GM12878 (cell line): ENCODE measurements around a stretch of chr2.

GRCh38 chr2:234954226-234954428 is 2.3 kb downstream of the SH3BP4 start:
- RAMPAGE, long total RNA, result no peak
- RRBS, 2 experiments, result no CpG with 5 or more reads among the region's 3 CpGs
CAGE:
- cytosol, long polyA minus RNA, result no peak
- cytosol, long polyA plus RNA, result no peak
- long polyA plus RNA, result no peak
- nucleolus, long total RNA, result no peak
- nucleus, long polyA plus RNA, result no peak
- nucleus, long total RNA, result no peak

- RAMPAGE, long total RNA, result no peak
- RRBS, 2 experiments, result no CpG with 5 or more reads among the region's 13 CpGs
CAGE:
- cytosol, long polyA minus RNA, result no peak
- cytosol, long polyA plus RNA, result no peak
- long polyA plus RNA, result no peak
- nucleolus, long total RNA, result no peak
- nucleus, long polyA plus RNA, result no peak
- nucleus, long total RNA, result no peak
Observed at GRCh38 chr2:234955785-234956340, 4.0 kb downstream of the SH3BP4 start.

DNA sequence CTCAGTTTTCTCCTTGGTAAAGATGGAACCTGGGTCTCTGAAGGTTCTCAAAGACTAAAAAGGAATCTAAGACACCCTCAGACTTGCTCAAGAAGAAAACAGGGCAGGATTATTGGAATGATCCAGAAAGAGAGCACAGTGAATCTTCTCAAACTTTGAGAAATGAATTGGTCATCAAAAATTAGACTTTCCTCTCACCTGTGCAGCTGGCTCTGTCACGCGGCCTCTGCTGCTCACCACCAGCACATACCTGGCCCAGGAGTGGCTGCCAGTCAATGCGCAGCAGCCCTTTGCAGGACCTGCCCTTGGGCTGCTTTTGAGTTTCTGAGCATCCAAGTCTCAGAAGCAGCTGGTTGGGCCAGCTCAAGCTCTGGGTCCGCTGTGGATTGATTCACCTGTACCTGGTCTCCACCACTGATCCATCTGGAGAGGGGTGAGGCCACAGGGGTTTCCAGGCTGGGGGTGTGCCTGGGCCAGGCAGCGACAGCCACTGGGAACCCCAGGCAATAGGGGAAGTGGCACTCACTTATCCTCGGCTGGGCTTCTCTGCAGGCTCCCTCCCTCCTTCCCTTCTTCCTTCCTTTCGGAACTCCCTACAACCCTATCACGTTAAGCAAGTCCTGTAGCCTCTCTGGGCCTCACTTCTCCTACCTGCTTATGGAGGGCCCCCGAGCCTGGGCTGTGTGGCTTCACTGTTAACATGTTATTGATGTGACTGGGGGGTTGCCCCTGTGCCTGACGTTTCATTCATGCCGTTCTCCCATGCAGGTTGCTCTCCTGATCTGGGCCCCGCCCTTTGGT is 48.0 kb downstream of the SH3BP4 start:
- RAMPAGE, long total RNA, result no peak
- RRBS, 2 experiments, result no CpG with 5 or more reads among the region's 12 CpGs
CAGE:
- cytosol, long polyA minus RNA, result no peak
- cytosol, long polyA plus RNA, result no peak
- long polyA plus RNA, result no peak
- nucleolus, long total RNA, result no peak
- nucleus, long polyA plus RNA, result no peak
- nucleus, long total RNA, result no peak

DNA sequence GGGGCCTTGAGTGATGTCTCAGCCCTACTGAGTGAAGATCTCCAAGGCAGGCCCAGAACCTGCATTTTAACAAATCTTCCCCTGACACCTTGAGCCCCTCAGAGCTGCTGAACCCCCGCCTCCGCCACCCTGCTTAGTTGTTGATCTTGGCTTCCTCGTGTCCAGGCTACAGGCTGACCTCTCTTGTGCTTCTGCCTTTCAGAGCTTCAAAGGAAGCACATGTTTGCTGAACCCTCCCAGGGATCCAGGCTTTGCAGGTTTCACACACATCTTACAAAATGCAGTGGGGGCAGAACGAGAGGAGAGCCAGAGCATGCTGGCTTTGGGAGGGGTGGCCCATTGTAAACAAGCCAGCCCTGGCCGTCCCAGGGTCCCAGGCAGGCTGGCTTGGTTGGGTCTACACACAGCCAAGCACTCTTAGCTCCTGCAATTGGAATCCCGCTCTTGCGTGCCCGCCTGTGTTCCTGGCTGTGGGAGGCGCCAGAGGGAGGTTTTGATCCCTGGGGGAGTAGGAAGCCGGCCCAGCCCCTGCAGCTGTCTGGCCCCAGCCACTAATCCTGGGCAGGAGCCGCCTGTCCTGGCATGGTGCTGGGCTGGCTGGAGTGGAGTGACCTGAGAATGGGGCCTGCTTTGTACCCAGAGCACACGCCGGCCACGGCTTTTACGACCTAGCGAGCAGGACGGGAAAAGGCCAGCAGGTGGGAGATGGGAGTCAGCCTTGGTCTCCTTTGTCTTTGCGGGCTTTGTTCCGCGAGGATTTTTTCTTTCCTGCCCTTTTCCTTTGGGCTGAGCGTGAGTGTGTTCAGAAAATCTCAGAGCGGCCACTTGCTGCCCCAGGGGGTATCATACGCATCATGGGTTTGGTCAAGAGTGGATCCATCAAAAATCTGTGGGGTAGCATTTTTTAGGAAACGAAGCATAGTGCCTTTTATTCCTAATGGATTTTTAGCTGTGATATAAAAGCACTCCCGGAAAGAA is 54.0 kb downstream of the SH3BP4 start:
- RAMPAGE, long total RNA, result no peak
- RRBS, 2 experiments, result 60% methylated on average over 2 of the region's 25 CpGs
CAGE:
- cytosol, long polyA minus RNA, result no peak
- cytosol, long polyA plus RNA, result no peak
- long polyA plus RNA, result no peak
- nucleolus, long total RNA, result no peak
- nucleus, long polyA plus RNA, result no peak
- nucleus, long total RNA, result no peak

- RAMPAGE, long total RNA, result no peak
- RRBS, 2 experiments, result no CpG with 5 or more reads among the region's 13 CpGs
CAGE:
- cytosol, long polyA minus RNA, result no peak
- cytosol, long polyA plus RNA, result no peak
- long polyA plus RNA, result no peak
- nucleolus, long total RNA, result no peak
- nucleus, long polyA plus RNA, result no peak
- nucleus, long total RNA, result no peak
Observed at GRCh38 chr2:235008349-235009236, 56.8 kb downstream of the SH3BP4 start.

DNA sequence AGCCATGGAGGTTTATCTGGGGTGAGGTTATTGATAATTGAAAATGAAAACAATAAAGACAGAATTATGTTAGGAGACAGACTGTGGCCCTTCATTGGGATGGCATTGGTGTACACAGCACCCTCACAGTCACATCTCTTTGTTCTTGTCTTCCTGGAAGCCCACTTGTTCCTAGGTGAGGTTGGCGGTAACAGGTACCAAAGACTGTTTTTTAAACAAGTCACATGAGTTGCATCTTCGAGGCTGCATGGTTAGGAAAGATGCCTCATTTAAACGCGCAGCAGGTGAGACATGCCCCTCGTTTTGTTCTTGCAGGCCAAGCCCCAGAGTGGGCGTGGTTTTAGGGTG is 175.2 kb downstream of the AGAP1 start:
- RAMPAGE, long total RNA, result no peak
- RRBS, 2 experiments, result no CpG with 5 or more reads among the region's 6 CpGs
CAGE:
- cytosol, long polyA minus RNA, result no peak
- cytosol, long polyA plus RNA, result no peak
- long polyA plus RNA, result no peak
- nucleolus, long total RNA, result no peak
- nucleus, long polyA plus RNA, result no peak
- nucleus, long total RNA, result no peak

- RAMPAGE, long total RNA, result no peak
- RRBS, 2 experiments, result 16 to 39% methylated on average over 87 to 90 of the region's 195 CpGs
CAGE:
- cytosol, long polyA minus RNA, result no peak
- cytosol, long polyA plus RNA, result no peak
- long polyA plus RNA, result no peak
- nucleolus, long total RNA, result no peak
- nucleus, long polyA plus RNA, result no peak
- nucleus, long total RNA, result no peak
Observed at GRCh38 chr2:235669412-235670648, 176.0 kb downstream of the AGAP1 start.

- RAMPAGE, long total RNA, result no peak
- RRBS, 2 experiments, result no CpG with 5 or more reads among the region's 10 CpGs
CAGE:
- cytosol, long polyA minus RNA, result no peak
- cytosol, long polyA plus RNA, result no peak
- long polyA plus RNA, result no peak
- nucleolus, long total RNA, result no peak
- nucleus, long polyA plus RNA, result no peak
- nucleus, long total RNA, result no peak
Observed at GRCh38 chr2:236041398-236042161, 126.6 kb downstream of the GBX2 start.

DNA sequence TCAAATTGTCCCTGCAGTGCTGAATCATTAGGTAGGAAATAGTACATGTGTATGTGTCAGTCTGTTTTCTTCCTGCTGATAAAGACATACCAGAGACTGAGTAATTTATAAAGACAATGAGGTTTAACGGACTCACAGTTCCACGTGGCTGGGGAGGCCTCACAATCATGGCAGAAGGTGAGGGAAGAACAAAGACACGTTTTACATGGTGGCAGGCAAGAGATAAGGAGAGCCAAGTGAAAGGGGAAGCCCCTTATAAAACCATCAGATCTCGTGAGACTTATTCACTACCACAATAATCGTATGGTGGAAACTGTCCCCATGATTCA is 2.6 kb downstream of the ASB18 start:
- RAMPAGE, long total RNA, result no peak
- RRBS, 2 experiments, result no CpG with 5 or more reads among the region's 5 CpGs
CAGE:
- cytosol, long polyA minus RNA, result no peak
- cytosol, long polyA plus RNA, result no peak
- long polyA plus RNA, result no peak
- nucleolus, long total RNA, result no peak
- nucleus, long polyA plus RNA, result no peak
- nucleus, long total RNA, result no peak

GRCh38 chr2:236262139-236262760 is 2.0 kb downstream of the ASB18 start:
- RAMPAGE, long total RNA, result no peak
- RRBS, 2 experiments, result 0% methylated on average over 2 of the region's 8 CpGs; no CpG with 5 or more reads in 1 of the 2 experiments
CAGE:
- cytosol, long polyA minus RNA, result no peak
- cytosol, long polyA plus RNA, result no peak
- long polyA plus RNA, result no peak
- nucleolus, long total RNA, result no peak
- nucleus, long polyA plus RNA, result no peak
- nucleus, long total RNA, result no peak

DNA sequence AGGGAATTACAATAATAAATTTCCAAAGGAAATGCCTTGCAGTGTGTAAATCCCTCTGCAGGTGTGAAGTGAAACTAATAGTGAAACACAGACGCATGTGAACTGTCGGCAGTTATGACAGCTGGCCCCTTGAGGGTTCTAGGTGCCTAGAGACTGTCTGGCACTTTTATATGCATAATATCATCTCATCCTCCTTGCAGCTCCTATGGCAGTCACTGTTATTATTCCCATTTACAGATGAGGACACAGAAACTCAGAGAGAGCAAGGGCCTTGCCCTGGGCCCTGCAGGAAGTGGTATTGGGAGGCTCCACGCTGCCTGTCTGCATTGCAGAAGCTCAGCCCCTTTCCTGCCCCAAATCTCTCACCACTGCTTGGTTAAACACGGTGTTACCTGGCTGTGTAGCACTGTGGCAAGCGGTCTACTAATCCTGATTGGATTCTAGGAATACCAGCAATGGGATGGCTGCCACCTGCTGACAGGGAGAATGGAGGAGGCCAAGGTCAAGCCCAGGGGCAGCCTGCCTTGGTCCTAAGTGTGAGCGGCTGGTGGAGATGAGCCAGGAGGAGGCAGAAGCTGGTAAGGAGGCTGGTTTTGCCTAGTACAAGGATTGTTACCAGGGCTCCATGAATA is 29.6 kb upstream of the IQCA1 start:
- RAMPAGE, long total RNA, result start-site peak on the plus strand centred at position 358 of the sequence, 68 bp wide, 20 and 18 reads in 2 replicates
- RRBS, 2 experiments, result no CpG with 5 or more reads among the region's 6 CpGs
CAGE:
- cytosol, long polyA minus RNA, result no peak
- cytosol, long polyA plus RNA, result start-site peak on the plus strand centred at position 386 of the sequence, 71 bp wide, 126 and 93 reads in 2 replicates
- long polyA plus RNA, result no peak
- nucleolus, long total RNA, result no peak
- nucleus, long polyA plus RNA, result no peak
- nucleus, long total RNA, result start-site peak on the plus strand centred at position 378 of the sequence, 15 bp wide, 18 reads

GRCh38 chr2:236545737-236546207 is 23.9 kb upstream of the ACKR3 start:
- RAMPAGE, long total RNA, result no peak
- RRBS, 2 experiments, result no CpG with 5 or more reads among the region's 11 CpGs
CAGE:
- cytosol, long polyA minus RNA, result no peak
- cytosol, long polyA plus RNA, result no peak
- long polyA plus RNA, result no peak
- nucleolus, long total RNA, result no peak
- nucleus, long polyA plus RNA, result no peak
- nucleus, long total RNA, result no peak

- RAMPAGE, long total RNA, result no peak
- RRBS, 2 experiments, result no CpG with 5 or more reads among the region's 9 CpGs
CAGE:
- cytosol, long polyA minus RNA, result no peak
- cytosol, long polyA plus RNA, result no peak
- long polyA plus RNA, result no peak
- nucleolus, long total RNA, result no peak
- nucleus, long polyA plus RNA, result no peak
- nucleus, long total RNA, result no peak
Observed at GRCh38 chr2:236574306-236574881, 4.8 kb downstream of the ACKR3 start.

GRCh38 chr2:236659718-236660245 is 90.2 kb downstream of the ACKR3 start:
- RAMPAGE, long total RNA, result no peak
- RRBS, 2 experiments, result no CpG with 5 or more reads among the region's 6 CpGs
CAGE:
- cytosol, long polyA minus RNA, result no peak
- cytosol, long polyA plus RNA, result no peak
- long polyA plus RNA, result no peak
- nucleolus, long total RNA, result no peak
- nucleus, long polyA plus RNA, result no peak
- nucleus, long total RNA, result no peak

GRCh38 chr2:236662202-236662874 is 92.7 kb downstream of the ACKR3 start:
- RAMPAGE, long total RNA, result no peak
- RRBS, 2 experiments, result no CpG with 5 or more reads among the region's 6 CpGs
CAGE:
- cytosol, long polyA minus RNA, result no peak
- cytosol, long polyA plus RNA, result no peak
- long polyA plus RNA, result no peak
- nucleolus, long total RNA, result no peak
- nucleus, long polyA plus RNA, result no peak
- nucleus, long total RNA, result no peak

DNA sequence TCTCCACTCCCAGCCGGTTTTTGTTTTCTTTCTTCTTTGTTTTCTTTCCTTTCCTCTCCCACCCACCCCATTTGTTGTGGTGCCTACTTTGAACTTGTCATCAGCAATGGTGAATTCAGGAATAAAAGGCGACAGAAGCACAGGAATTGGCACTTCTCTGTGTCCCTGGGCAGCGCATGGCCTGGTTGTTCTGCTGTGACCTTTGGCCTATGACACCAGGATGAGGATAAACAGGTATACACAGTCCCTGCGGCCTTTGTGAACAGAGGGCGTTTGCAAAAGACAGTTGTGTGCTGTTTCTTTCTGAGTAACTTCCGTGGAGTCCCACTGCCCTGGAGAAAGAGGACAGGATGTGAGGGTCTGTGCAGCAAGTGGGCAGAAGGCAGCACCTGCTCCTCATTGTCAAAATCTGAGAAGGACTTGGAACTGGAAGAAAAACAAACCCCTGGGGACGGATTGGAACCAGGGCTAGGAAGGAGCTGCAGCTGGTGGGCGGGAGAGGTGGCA is 159.3 kb downstream of the ACKR3 start:
- RAMPAGE, long total RNA, result no peak
- RRBS, 2 experiments, result no CpG with 5 or more reads among the region's 8 CpGs
CAGE:
- cytosol, long polyA minus RNA, result no peak
- cytosol, long polyA plus RNA, result no peak
- long polyA plus RNA, result no peak
- nucleolus, long total RNA, result no peak
- nucleus, long polyA plus RNA, result no peak
- nucleus, long total RNA, result no peak

GRCh38 chr2:236776460-236776982 is 206.9 kb downstream of the ACKR3 start:
- RAMPAGE, long total RNA, result no peak
- RRBS, 2 experiments, result no CpG with 5 or more reads among the region's 5 CpGs
CAGE:
- cytosol, long polyA minus RNA, result no peak
- cytosol, long polyA plus RNA, result no peak
- long polyA plus RNA, result no peak
- nucleolus, long total RNA, result no peak
- nucleus, long polyA plus RNA, result no peak
- nucleus, long total RNA, result no peak

DNA sequence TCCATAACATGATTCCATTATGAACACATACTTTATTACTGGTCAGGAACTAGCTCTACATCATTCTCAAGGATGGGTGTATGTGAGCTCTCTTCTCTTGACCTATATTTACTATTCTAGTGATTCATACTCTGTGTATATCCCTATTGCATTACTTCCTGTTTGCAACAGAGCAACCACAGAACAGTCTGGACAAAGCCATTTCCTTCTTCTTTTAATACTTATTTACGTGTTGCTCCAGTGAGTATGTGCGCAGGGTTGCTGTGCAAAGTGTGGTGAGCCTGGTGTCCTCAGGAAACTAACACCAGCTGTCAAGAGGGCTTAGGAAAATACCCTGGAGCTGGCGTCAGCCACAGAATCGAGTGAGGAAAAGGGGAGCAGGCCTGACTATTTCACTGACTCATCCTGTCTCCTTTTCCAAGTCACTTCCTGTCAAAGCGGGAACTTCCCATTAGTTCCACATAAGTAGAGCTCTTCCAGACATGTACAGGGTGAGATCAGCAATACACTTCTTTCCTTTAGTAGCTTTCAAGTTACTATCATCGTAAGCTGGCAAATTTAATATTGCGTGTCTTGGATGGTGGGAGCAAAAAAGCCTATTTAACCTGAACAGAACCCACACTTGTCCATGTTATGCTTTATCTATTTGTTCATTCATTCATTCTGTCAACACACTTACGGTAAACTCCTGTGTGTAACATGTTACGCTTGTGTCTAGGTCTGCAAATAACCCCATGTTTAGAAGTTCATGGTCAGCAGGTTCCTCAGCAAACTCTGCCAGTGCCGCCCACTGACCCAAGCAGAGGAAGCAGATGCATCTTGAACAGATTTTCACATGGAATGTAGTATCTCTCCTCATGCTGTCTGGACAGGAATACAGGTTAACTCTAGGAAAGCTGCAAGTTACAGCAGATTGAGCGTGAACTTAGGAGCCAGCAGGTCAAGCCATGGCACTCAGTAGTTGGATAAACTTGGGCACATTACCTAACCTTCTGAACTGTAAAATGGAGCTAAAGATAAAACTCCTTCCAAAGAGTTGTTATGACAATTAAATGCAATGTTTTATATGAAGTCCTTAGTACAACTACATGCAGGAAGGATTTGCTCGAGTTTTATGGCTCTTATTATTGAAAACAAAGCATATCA is 213.9 kb upstream of the COPS8 start:
- RAMPAGE, long total RNA, result no peak
- RRBS, 2 experiments, result no CpG with 5 or more reads among the region's 12 CpGs
CAGE:
- cytosol, long polyA minus RNA, result no peak
- cytosol, long polyA plus RNA, result no peak
- long polyA plus RNA, result no peak
- nucleolus, long total RNA, result no peak
- nucleus, long polyA plus RNA, result no peak
- nucleus, long total RNA, result no peak

DNA sequence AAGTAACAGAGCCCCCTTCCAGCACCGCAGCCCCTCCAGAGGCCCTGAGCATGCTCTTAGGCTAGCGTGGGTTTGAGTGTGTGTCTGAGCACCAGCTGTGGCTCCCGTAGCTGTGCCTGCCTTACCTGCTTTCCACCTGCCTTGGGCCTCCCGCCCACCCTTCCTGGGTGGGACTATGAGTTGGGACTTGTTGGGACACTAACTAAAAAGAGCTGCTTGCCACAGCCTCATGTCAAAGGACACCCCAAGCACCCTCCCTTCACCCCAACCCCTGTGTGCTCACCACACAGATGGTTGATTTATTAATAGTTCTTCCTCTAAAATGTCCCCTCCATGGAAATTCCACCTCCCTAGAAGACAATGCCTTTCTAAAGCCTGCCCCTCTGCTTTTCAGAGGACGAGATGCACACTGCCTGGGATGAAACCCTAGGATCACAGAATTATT is 116.4 kb upstream of the COPS8 start:
- RAMPAGE, long total RNA, result no peak
- RRBS, 2 experiments, result no CpG with 5 or more reads among the region's 5 CpGs
CAGE:
- cytosol, long polyA minus RNA, result no peak
- cytosol, long polyA plus RNA, result no peak
- long polyA plus RNA, result no peak
- nucleolus, long total RNA, result no peak
- nucleus, long polyA plus RNA, result no peak
- nucleus, long total RNA, result no peak

GRCh38 chr2:236972557-236973372 is 112.9 kb upstream of the COPS8 start:
- RAMPAGE, long total RNA, result no peak
- RRBS, 2 experiments, result no CpG with 5 or more reads among the region's 11 CpGs
CAGE:
- cytosol, long polyA minus RNA, result no peak
- cytosol, long polyA plus RNA, result no peak
- long polyA plus RNA, result no peak
- nucleolus, long total RNA, result no peak
- nucleus, long polyA plus RNA, result no peak
- nucleus, long total RNA, result no peak